Adrenal gland (tissue), 7 donors: ENCODE measurements around the genes CDAN1 and PPIP5K1.

GRCh38 chr15:41933639-41934538 is 38.5 kb downstream of the EHD4 start:
- PRO-cap, 3 experiments: no peak in any of the 3 experiments
- RAMPAGE, long total RNA, 4 experiments: no peak in any of the 4 experiments
- RRBS: no CpG with 5 or more reads among the region's 13 CpGs

GRCh38 chr15:41936499-41937605 is 35.5 kb downstream of the EHD4 start:
- PRO-cap, 3 experiments: no peak in any of the 3 experiments
- RAMPAGE, long total RNA, 4 experiments: no peak in any of the 4 experiments
- RRBS: 12% methylated on average over 5 of the region's 20 CpGs

DNA sequence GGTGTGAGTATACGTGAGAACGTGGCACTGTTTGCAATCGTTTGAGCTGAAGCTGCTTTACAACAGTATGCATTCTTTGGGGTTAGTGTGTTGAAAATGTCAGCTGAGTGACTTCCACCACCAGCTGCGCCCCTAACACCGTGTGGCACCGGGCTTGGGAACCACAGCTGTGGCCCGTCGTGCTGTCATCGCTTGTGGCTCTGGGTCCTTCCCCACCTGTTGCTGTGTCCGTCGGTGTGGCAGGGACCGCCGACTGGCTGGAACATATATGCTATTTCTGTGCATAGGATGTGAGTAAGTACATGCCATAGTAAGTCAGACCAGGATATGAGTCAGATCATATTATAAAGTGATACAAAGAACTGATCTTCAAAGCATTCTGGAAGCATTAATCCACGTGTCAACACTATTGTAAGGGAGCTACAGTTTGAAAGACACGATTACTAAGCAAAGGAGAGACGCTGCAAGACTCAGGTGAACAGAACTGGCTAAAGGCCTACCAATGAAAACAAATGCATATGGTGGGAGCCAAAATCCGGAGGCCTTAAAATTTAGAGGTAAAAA is 31.9 kb downstream of the EHD4 start:
- PRO-cap, 3 experiments: no peak in any of the 3 experiments
- RAMPAGE, long total RNA, 4 experiments: no peak in any of the 4 experiments
- RRBS: no CpG with 5 or more reads among the region's 17 CpGs

- PRO-cap, 3 experiments: no peak in any of the 3 experiments
- RAMPAGE, long total RNA, 4 experiments: no peak in any of the 4 experiments
- RRBS: no CpG with 5 or more reads among the region's 12 CpGs
Measured at GRCh38 chr15:41956959-41957920, 15.1 kb downstream of the EHD4 start.

DNA sequence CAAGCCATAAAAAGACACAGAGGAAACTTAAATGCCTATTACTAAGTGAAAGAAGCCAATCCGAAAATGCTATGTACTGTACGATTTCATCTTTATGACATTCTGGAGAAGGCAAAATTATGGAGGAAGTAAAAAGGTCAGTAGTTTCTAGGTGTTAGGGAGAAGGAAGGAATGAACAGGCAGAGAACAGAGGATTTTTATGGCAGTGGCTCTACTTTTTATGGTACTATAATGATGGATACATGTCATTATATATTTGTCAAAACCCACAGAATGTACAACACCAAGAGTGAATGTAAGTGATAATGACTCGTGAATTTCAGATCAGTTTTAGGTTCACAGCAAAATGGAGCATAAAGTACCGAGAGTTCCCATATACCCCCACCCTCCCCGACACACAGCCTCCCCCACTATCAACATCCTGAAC is 2.4 kb upstream of the EHD4 start:
- PRO-cap, 3 experiments: no peak in any of the 3 experiments
- RAMPAGE, long total RNA, 4 experiments: no peak in any of the 4 experiments
- RRBS: no CpG with 5 or more reads among the region's 5 CpGs

- PRO-cap, 3 experiments: no peak in any of the 3 experiments
- RAMPAGE, long total RNA, 4 experiments: no peak in any of the 4 experiments
- RRBS: no CpG with 5 or more reads among the region's 4 CpGs
Measured at GRCh38 chr15:42012202-42012794, 8.5 kb downstream of the PLA2G4E start.

DNA sequence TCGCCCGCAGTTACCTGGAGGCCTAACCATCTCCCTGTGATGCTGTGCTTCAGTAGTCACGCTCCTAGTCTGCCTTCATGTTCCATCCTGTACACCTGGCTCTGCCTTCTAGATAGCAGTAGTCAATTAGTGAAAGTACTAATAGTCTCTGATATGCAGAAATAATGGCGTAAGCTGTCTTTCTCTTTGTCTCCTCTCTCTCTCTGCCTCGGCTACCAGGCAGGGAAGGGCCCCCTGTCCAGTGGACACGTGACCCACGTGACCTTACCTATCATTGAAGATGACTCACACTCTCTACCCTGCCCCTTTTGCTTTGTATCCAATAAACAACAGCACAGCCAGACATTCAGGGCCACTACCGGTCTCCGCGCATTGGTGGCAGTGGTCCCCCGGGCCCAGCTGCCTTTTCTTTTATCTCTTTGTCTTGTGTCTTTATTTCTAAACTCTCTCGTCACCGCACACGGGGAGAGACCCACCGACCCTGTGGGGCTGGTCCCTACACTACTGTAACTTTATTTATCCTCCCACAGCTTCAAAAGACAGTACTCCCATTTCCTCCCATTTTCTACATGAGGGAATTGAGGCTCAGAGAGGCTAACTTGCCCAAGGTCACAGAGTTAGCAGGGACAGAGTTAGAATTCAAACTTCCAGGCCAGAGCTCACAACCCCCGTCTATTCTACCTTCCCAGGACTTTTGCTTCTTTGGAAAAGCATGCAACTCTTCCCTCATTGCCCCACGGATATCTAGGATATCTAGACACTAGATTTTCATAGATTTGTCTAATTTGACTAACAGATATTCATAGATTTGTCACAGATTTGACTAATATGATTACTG is 2.5 kb downstream of the PLA2G4D start:
- PRO-cap, 3 experiments: no peak in any of the 3 experiments
- RAMPAGE, long total RNA, 4 experiments: no peak in any of the 4 experiments
- RRBS: no CpG with 5 or more reads among the region's 17 CpGs

GRCh38 chr15:42253245-42253984 is 19.6 kb upstream of the GANC start:
- PRO-cap, 3 experiments: no peak in any of the 3 experiments
- RAMPAGE, long total RNA, 4 experiments: no peak in any of the 4 experiments
- RRBS: no CpG with 5 or more reads among the region's 4 CpGs

GRCh38 chr15:42386322-42386740 is 27.0 kb downstream of the CAPN3 start:
- PRO-cap, 3 experiments: no peak in any of the 3 experiments
- RAMPAGE, long total RNA, 4 experiments: no peak in any of the 4 experiments
- RRBS: no CpG with 5 or more reads among the region's 5 CpGs

DNA sequence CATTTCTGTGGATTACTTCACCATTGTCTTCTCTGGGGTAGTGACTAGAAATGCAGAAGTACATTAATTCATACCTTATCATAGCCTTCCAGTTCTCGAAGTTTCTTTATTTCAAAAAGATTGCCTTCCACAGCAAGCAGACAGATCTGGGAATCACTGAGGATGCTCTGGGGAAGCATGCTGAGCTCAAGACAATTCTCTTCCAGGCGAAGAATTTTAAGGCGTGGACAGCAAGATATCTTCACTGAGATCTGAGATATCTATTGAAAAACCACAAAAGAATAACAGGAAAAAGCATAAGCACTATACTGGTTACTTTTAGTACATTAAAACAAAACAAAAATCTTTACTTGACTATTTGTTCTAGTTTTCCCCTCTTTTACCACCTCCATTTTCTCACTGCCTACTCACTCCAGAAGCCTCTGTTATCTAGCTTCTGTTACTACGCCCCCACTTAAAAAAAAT is 3.6 kb downstream of the LRRC57 start:
- PRO-cap, 3 experiments: peak in 1 of 3 experiments; most common plus-strand start position 143 of the sequence (in 1)
- RAMPAGE, long total RNA, 4 experiments: no peak in any of the 4 experiments
- RRBS: no CpG with 5 or more reads among the region's 4 CpGs

DNA sequence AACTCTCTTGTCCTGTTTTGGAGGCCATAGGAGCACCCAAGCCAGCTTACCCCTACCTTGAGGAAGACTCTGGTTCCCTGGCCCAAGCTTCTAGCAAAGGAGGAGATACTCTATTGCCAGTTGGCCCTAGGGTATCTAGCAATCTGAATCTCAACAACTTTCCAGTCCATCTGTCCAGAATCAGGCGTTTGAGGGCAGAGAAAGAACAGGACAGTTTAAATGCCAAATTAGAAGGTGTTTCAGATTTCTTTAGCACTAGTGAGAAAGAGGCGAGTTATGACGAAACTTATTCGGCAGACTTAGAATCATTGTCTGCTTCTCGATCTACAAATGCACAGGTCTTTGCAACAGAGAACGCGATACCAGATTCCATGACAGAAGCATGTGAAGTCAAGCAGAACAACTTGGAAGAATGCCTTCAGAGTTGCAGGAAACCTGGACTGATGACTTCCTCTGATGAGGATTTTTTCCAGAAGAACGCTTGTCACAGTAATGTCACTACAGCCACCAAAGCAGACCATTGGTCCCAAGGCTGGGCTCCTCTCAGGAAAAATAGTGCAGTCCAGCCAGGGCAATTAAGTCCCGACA is 50.8 kb downstream of the CDAN1 start:
- PRO-cap, 3 experiments: no peak in any of the 3 experiments
- RAMPAGE, long total RNA, 4 experiments: no peak in any of the 4 experiments
- RRBS: no CpG with 5 or more reads among the region's 9 CpGs

DNA sequence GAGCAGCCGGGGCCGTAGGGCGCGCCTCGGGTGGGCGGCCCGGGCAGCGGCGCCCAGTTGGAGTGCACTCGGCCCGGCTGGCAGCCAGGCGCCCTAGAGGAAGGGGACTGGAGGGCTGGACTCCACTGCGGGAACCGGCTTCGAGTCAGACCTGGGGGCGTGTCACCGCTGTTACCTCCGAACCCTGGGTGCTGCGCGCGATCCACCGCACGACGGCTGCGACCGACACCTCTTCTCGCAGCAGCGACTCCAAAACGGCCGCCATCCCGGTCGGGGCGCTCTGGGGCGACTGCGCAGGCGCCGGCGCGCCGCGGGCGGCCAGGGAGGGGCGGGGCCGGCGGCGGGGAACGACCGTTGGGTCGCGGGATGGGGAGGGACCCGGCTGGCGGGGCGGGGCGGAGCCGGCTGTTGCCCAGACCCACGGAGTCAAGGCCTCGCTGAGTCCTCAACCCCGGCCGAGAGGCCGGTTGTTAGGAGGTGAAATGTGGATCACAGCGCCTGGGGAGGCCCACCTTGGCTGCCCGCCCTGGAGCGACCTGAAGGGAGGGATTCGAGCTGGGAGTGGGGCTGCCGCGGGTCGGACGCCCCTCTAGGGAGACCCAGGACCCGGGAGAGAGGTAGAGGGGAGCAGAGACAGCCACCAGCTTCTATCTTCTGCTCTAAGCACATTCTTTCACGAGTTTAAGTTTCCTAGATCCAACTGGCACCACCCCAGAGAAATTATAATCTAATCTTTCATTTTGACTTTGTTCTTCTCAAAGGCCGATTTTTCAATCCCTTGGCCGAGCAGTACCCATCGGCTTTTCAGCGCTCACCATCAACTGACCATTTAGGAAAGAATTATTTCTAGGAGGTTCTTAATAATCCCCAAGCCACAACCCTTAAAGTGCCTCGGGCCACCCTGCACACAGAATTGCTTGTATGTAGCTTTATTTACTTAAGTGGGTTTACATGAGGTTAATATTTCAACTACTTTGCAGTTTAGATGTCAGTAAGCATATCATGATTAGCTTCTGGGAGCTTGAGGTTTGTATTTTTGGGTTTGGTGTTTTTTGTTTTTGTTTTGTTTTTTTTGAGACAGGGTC is at the start of gene CDAN1:
TSS of gene CDAN1 (minus strand) at position 291 of the 1,085 bp plus-strand sequence.
- PRO-cap, 3 experiments: peak in 3 of 3 experiments; most common plus-strand start position 448 of the sequence (in 3); most common minus-strand start position 282 of the sequence (in 3)
- RAMPAGE, long total RNA, 4 experiments: start-site peak on the minus strand in 1 of 4 experiments, centred at position 282 of the sequence, 8 reads per replicate
- RRBS: 2% methylated on average over 16 of the region's 75 CpGs

DNA sequence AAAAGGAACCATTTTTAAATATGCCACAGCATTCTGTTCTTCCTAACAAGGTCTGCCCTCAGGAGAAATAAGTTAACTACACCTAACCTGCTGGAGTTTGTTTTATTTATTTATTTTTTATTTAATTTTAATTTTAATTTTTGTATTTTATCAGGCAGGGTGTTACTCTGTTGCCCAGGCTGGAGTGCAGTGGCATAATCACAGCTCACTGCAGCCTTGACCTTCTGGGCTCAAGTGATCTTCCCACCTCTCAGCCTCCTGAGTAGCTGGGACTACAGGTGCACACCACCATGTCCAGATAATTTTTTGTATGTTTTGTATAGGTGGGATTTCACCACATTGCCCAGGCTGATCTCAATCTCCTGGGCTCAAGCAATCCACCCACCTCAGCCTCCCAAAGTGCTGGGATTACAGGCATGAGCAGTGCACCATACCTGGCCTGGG is 61.6 kb downstream of the TTBK2 start:
- PRO-cap, 3 experiments: no peak in any of the 3 experiments
- RAMPAGE, long total RNA, 4 experiments: no peak in any of the 4 experiments

- PRO-cap, 3 experiments: no peak in any of the 3 experiments
- RAMPAGE, long total RNA, 4 experiments: no peak in any of the 4 experiments
- RRBS: no CpG with 5 or more reads among the region's 2 CpGs
Measured at GRCh38 chr15:43009317-43009524, 88.6 kb upstream of the TTBK2 start.

DNA sequence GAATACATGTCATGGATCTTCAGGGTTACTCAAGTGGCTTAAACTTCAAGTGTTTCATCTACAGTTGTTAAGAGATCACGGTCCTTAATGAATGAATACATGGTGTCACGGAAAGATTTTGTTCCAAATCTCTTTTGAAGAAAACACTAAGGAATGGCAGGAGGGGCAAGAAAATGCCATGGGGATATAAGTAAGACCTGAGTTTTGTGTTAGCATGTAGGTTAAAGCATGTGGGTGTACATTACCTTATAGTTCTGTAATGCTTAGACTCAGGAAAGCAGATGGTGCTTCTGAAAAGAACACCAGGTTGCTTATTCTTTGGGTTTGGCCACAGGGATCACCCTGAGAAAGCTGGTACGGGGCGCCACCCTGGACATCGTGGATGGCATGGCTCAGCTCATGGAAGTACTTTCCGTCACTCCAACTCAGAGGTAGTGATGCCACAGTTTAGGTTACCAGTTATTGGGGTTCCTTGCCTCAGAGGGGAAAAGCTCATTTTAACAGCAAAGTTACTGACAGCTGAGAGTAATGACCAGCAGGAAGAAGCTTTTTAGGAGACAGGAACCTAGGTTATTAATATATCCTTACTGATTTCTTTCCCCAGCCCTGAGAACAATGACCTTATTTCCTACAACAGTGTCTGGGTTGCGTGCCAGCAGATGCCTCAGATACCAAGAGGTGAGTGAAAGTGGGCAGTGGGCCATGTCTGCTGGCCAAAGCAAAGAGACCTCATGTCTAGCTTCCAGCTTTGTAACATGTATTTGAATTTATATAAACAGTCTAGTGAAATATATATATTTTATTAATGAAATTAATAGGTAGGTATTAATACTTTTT is 4.7 kb downstream of the CCNDBP1 start:
- PRO-cap, 3 experiments: no peak in any of the 3 experiments
- RAMPAGE, long total RNA, 4 experiments: no peak in any of the 4 experiments
- RRBS: no CpG with 5 or more reads among the region's 7 CpGs

DNA sequence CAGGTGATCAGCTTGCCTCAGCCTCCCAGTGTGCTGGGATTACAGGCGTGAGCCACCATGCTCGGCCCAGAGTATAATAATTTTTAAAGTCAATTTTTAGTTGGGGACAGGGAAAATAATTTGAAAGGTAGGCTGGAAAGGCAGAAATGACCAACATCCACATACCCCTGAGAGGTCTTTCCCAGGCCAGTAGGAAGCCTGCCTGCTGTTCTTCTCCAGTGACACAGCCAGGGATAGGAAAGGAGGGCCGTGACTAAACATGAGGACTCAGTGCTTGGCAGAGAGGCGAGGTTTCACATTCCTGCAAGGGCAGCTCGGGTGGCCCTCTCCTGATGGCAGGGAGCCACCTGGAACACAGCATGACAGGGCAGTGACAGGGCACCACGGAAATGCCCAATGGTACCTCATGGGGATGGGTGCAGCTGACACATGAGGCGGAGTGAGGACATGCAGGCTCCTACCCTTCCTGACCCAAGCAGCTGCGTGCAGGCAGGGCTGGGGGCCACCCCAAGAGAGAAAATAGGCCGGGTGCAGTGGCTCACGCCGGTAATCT is 7.3 kb upstream of the TGM5 start:
- PRO-cap, 3 experiments: no peak in any of the 3 experiments
- RAMPAGE, long total RNA, 4 experiments: no peak in any of the 4 experiments
- RRBS: no CpG with 5 or more reads among the region's 11 CpGs

- PRO-cap, 3 experiments: peak in 3 of 3 experiments; most common plus-strand start chr15:43329670 (in 3); most common minus-strand start chr15:43330031 (in 2)
- RAMPAGE, long total RNA, 4 experiments: no peak in any of the 4 experiments
- RRBS: under 1% methylated on average over 16 of the region's 98 CpGs
Measured at GRCh38 chr15:43329468-43330465, 606 bp downstream of the LCMT2 start.

DNA sequence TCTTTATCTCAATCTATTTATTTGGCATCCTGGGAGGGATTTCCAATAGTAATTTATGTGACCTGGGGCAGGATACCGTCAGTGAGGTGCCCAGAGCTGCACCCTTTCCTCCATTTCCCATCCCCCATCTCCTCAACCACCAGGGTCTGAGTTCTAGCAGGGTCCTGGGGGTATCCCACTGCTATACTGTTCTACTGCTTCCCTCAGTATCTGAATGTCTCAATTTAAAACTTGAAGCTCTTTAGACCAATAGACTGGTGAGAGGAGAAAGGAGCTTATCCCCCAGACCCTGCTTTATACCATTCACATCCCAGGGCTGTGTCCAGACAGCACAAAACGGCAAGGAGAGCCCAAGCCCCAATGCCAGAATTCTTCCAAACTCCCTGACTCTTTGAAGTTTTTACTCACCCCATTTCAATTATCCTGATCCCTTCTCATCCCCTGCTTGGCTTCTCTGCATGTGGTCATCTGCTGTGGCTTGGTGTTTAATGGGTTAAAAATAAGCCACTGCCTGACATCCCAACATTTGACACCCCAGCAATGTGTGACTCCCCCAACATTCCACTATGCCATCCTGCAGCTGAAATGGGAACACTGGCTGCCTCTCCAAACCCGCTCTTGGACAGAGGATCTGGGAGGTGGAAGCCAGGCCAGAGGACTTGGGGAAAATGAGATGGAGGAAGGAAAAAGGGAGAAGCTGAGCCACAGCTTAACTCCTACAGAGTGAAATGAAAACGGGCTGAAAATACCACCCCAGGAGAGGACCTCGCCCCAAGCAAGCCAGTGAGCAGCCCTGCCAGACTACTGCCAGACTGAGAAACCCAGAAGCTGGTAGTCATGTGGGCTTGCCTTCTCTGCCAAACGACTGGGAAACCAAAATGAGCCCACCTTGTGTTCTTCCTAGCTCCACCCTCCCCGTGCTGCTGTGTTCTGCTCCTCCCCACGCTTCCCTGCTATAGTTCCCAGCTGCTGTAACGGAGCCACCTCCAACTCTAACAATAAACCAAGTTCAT is 13.5 kb downstream of the MAP1A start:
- PRO-cap, 3 experiments: no peak in any of the 3 experiments
- RAMPAGE, long total RNA, 4 experiments: no peak in any of the 4 experiments
- RRBS: no CpG with 5 or more reads among the region's 9 CpGs

GRCh38 chr15:43589962-43590463 is at the start of gene PPIP5K1:
PPIP5K1 (minus strand) TSS chr15:43590208.
- PRO-cap, 3 experiments: no peak in any of the 3 experiments
- RAMPAGE, long total RNA, 4 experiments: start-site peak on the minus strand in 4 of 4 experiments, at chr15:43590180-43590217 at its widest, 40 to 187 reads per replicate
- RRBS: no CpG with 5 or more reads among the region's 41 CpGs

- PRO-cap, 3 experiments: no peak in any of the 3 experiments
- RAMPAGE, long total RNA, 4 experiments: no peak in any of the 4 experiments
- RRBS: no CpG with 5 or more reads among the region's 4 CpGs
Measured at GRCh38 chr15:44324722-44324970, 36.1 kb downstream of the GOLM2 start.